Fallopian tube (tissue), 1 donor: ENCODE measurements around a stretch of chr10.

DNA sequence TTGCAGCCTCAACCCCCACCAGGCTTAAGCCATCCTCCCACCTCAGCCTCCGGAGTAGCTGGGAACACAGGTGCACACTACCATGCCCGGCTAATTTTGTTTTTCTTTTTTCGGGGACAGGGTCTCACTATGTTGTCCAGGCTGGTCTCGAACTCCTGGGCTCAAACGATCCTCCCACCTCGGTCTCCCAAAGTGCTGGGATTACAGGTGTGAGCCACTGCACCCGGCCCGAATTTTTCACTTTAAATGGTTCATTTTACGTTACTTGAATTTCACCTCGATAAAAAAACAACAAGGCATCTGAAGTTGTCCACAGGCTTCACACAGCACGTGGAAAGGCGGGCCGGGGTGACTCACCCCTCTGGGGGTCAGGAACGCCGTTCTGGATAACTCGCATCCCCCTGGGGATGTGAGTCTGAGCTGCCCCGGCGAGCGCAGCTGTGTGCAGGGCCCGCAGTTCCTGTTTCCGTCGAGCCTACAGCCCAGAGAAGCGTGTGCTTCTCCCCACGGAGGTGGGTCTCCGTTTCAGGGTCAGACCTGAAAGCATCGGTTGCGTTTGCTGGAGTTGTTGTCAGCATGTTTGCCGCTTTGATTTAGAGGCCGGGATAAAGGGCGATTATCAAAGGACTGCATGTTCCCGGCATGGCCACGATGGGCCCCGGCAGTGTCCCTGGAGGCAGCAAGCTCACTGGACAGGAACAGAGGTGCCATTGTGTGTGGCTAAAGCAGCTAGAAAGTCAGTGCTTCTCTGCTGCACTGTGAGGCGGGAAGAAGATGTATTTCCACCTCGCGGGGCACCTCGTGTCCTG lies 27.0 kb upstream of the GDI2 start:
- PRO-cap = no peak

DNA sequence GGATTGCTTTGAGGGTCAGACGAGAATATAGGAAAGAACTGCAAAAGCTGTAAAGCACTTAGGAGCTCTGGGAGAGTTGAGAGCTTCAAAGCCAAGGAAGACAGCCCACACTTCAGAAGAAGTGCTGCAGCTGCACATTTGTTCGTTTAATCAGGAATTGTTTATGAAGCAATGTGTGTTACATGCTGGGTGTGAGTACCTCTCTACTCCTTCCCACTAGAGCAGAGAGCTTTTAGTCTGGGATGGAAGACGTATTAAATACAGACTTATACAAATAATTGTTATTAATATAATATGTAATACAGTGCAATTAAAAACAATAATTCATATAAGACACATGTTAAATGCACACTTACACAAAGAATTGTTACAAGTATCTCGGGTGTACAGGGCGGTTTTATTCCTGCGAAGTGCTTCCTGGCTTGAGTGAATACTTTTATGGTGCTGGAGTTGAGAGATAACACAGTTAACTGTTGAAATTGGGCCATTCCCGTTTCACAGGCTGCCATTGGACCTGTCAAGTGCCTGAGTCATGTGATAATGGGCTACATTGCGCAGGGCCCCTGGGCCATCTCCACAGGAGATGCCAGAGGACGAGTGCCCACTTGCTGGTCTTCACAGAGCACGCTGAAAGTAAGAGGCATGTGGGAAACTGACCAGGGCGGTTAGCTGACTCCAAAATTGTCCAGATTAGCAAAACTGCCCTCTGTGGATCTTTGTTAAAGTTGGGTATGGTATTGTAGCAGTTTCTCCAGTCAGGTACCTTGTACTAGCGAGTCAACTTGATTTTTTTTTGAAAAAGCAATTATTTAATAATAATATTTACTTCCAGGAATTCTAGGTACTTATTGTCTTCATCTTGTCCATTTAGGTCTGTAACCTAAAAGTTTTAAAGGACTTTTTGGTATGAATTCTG lies 4.8 kb downstream of the FBH1 start:
- PRO-cap = no peak

DNA sequence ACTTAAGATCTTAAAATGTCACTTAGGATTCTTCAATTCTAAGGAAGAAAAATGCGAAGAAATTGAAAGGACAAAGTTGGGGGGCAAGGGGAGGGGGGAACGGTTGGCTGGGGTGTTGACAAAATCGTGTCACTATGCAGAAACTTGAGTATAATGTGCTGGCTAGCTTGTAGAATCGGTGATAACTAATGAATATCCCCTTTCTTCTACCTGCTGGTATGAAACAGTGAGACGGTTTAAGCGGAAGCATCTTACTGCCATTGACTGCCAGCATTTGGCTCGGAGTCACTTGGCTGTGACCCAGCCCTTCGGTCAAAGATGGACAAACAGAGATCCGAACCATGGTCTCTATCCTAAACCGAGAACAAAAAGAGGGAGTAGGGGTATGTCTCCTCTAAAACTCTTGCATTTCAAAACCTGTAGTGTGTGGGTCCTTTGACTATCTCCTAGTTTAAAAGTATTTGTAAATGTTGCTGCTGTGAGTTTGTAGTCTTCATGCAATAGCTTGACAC lies 12.8 kb downstream of the FBH1 start:
- PRO-cap = no peak

DNA sequence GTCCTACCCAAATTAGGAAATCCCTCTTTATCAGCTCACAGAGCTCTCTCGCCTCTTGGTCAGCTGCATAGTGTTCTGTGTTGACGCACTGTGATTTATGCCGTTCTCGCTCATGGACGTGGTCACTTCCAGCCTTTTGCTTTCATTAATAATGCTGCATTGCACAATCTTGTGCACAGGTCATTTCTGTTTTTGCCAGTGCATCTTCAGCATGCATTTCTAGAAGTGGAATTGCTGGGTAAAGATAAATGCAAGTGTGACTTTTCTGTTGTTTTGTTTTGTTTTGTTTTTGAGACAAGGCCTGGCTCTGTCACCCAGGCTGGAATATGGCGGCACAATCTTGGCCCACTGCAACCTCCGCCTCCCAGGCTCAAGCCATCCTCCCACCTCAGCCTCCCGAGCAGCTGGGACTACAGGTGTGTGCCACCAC lies 42.4 kb downstream of the FBH1 start:
- PRO-cap = no peak

DNA sequence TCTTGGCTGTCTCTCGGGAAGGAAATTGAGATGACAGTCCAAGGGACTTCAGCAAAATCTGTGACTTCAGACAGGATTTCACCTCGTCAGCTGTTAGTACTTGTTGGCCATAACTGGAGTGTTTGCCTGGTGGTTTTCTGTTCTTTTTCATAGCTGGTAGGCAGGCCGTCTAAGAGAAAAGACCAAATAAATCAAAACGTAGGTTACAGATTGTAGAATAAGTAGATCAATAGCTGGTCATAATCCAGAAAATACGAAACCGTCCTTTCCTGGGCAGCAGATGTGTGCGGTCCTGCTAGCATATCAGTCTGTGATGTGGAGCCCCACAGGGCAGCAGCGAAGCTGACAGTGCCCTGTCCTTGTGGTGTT lies 41.9 kb downstream of the IL15RA start:
- PRO-cap = no peak

DNA sequence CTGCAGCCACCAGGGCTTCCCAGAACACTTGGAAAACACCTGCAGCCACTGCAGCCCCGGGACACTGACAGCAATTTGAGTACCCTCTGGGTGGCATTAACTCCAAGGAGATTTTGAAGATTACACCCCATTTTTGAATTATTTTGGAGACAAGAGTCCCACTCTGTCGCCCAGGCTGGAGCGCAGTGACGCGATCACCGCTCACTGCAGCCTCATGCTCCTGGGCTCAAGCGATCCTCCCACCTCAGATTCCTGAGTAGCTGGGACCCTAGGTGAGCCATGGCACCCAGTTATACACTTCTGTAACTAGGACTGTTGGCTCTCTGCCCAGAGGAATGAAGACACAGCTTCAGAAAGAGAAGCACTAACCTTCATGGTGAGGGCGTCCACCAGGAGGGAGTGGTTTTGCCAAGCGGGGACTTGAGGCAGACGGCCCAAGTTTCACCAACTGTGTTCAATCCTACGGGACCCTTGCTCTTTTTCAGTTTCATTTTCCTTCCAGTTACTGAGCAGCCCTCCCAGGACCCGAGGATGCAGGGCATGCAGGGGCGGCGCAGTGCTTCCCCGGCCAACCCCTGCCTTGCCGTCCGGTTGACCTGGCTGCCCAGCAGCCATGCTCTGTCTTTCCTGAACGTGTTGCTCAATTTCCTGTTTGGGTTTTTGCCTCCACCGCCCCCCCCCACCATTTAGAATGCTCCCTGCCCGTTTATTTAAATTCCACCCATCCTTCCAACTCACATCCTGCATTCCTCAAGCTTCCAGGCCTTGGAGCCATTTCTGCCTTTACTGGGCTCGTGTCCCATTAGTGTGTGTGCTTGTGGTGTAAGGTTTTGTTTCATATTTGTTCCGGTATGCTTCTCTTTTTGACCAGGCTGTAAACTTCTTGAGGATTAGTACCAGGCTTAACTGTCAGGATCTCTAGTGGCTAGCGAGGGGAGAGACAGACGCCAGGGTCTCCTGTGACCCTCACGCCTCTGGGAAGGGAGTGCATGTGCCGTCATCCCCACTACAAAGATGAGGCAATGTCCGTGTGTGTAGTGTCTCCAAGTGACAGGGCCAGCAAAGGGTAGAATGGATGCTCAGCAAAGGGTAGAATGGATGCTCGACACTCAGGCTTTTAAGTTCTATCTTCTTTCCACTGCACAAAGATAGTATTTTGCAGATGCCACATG lies 31.7 kb downstream of the IL15RA start:
- PRO-cap = bidirectional peak, plus-strand start at position 713 of the sequence, minus-strand start at position 620 of the sequence

- PRO-cap = unidirectional peak, plus-strand start at chr10:6057734
These were observed 4.7 kb downstream of the IL2RA start for GRCh38 chr10:6057522-6057821.

- PRO-cap = no peak
These were observed 17.1 kb downstream of the RBM17 start for GRCh38 chr10:6105829-6106488.

DNA sequence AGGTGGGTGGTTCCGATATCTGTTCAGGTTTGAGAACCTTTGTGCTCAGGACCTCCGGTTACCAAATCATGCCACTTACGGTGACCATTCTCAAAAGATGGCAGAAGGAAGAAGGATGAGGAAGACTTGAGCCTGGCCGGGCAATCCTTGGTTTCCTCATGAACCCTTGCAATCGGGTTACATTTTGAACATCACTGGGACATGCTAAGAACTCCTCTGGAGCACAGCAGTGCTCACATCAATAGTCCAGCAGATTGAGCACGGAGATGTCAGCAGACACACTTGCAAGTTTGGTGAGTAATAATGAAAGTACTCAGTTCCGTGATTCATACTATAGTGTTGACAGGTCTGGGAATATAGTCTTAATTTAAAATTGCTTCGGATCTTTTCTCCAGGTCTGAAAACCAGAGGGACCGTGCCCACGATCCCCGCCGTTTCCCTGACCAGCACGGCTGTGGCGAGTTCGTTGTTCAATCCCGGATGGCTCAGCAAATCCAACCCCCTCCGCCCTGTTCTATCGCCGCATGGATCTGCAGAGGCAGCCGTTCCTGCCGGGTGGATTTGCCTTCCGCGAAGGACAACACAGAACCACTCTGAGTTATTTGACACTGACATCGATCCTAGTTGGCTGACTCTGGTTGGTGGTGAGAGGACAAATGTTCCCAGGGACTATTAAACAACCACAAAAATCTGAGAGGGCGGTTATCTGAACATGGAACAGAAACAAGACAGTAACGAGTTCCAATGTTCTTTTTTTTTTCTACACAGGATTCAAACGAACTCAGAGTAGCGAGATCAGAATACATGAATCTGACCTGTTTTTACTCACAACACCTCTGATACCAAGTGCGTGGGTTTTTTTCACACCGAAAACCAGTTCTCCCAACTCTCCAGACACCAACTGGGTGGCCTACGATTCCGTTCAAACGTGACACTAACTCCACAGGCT lies 52.5 kb downstream of the RBM17 start:
- PRO-cap = no peak

DNA sequence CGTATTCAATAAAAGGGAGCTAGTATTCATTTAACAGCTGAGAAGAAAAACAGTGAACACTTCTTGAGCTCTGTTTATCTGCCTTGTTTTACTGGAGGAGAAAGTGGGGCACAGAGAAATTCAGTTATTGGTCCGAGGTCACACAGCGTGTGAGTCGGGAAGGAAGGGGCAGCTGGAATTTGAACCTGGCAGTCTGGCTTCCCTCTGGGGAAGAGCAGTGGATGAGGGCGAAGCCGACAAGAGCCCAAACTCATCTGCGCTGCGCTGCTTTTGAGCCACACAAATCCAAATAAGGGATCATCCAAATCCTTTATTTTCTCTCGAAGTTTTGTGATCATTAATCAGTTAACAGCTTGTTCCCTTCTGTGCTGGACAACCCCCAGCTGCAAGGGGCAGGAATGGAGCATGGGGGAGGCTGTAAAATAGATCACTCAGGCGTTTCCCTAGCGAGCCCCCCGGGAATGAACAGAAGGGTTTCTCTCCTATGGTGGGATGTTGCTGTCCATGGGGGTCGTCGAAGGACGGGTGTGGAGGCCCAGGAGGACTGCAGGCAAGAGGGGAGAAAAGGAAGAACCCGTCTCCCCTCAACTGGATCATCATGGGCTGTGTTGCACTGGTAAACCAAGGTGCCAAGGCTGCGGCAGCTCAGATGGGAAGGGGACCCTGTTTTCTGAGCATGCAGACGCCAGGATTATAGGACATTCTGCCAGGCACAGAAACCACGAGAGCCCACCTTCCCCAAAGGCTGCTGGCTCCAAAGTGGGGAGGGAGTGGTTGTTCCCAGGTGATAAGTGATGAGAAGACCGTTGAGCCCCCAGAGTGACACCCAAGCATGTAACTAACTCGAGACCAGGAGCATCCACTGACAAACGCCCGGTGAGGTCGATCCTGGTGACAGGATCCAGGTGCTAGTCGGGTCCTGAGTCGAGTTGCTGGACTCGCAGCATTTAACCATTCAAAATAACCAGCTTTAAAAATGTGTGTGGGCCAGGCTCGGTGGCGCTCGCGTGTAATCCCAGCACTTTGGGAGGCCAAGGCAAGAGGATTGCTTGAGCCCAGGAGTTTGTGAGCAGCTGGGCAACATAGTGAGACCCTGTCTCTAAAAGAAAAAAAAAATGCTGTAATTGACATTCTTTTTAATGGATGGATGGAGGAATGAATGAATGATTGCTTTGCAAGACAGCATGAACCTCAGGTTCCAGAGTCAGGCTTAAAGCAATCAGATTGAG lies 23.2 kb upstream of the PFKFB3 start:
- PRO-cap = no peak

GRCh38 chr10:6195232-6195789 lies 7.4 kb upstream of the PFKFB3 start:
- PRO-cap = no peak

DNA sequence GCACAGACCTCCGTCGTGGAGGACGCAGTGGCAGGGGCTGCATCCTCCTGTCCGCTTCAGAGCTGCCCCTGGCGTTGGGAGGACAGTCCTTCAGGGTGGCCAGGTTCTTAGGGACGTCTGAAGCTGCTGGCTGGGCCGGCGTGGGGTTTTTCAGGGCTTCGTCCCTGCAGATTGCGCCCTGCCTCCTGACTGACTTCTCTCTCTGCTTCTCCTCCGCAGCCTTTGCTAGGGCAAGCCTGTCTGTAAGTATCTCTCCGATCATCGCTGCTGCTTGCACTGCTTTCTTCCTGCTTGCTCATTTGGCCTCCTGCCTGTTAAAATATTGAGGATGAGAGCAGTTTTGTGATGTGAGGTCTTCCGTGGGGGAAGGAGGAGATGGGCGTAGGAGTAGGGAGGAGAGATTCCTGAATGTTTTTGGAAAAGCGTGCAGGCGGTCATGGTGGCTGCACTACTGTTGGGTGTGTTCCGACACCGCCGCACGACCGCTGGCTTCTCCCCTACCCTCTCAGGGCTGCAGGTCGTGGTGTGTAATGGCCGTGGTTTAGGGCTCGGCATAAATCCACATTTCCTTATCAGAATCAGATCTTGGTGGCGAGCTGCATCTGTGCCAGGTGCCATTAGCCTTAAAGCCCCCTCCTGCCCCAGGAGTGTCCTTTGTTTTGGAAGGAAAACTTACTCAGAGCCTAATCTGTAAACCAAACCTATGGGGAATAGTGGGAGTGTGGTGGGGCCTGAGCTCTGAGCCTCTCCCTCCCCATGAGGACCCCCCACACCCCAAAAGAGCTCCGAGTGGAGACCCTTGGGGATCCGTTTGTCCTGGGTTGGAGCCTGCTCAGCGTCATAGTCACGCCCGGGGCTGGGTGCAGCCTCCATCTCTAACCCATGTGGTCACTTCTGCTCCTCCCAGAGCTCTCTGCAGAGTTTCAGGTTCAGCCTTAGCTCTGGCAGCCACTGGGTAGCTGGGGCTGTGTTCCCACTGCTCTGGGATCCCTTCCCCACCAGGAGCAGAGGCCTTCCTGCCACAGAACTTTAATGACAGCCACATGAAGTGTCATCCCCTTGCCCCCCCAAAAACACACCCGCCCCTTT lies 25.6 kb downstream of the PFKFB3 start:
- PRO-cap = bidirectional peak, plus-strand start at position 419 of the sequence, minus-strand start at position 316 of the sequence

GRCh38 chr10:6254288-6254487 lies 51.5 kb downstream of the PFKFB3 start:
- PRO-cap = no peak

- PRO-cap = no peak
These were observed 67.6 kb downstream of the PFKFB3 start for GRCh38 chr10:6270224-6270906.

DNA sequence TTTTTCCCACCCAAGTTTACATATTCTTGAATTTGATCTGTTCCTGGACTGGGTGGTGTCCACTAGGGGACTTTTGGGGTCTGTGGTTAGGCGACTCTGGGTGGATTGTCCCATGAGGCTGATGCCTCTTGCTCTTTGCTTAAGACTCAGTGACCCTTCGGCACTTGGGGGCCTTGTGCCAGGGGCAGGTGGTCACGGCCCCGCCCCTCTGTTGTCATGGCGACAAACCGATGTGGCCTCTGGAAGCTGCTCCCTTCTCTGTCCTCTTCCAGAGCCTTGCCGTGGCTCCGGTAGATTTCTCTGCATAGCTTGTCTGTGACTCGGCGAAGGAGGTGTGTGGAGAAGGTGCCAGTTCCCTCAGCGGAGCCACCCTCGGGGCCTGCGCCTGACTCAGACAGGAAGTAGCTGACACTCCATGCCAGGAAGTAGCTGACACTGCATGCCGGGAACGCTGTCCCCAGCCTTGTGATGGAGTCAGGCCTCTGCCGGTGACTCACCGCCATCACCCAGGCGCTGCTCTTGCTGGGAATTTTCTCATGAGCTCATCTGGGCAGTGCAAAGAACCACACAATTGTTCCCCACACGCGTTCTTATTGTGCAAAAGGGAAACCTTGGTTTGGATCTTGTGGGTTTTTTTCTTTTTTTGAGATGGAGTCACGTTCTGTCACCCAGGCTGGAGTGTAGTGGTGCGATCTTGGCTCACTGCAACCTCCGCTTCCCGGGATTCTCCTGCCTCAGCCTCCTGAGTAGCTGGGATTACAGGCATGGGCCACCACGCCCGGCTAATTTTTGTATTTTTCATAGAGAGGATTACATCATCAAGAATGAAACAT lies 72.5 kb downstream of the PFKFB3 start:
- PRO-cap = bidirectional peak, plus-strand start at position 473 of the sequence, minus-strand start at position 396 of the sequence

DNA sequence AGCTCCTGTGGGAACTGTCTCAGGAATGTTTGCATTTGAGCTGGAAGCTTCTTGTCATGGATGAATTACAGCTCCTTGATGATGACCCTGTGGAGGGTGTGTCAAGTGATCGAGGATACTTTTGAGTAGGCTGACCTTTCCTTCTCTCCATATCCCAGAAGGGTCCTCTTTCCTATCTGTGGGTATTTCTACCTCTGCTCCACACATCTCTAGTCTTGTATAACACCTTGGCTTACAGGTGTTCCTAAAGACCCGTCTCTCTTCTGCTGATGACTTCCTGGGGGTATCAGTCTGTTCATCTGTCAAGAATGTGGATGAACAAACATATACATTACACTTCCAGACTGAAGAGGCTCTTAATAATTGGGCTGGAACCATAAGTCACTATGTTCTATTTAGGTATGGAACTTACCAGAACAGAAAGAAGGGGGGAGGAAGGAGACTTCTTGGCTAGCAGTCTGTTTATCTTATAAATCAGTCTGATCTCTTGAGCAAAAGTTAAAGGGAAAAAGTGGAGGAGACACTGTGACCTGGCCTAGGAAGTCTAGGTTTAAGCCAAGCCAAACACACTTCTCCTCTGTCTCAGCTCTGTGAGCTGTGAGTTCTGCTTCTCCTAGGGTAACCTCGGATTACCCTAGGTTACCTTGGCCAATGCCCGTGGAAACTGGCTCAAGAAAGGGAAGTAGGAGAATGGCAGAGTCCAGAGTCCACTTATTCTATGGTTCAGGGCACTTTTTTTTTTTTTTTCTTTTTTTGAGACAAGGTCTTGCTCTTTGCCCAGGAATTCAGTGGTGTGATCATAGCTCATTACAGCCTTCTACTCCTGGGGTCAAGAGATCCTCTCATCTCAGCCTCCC lies 95.1 kb downstream of the PFKFB3 start:
- PRO-cap = no peak

DNA sequence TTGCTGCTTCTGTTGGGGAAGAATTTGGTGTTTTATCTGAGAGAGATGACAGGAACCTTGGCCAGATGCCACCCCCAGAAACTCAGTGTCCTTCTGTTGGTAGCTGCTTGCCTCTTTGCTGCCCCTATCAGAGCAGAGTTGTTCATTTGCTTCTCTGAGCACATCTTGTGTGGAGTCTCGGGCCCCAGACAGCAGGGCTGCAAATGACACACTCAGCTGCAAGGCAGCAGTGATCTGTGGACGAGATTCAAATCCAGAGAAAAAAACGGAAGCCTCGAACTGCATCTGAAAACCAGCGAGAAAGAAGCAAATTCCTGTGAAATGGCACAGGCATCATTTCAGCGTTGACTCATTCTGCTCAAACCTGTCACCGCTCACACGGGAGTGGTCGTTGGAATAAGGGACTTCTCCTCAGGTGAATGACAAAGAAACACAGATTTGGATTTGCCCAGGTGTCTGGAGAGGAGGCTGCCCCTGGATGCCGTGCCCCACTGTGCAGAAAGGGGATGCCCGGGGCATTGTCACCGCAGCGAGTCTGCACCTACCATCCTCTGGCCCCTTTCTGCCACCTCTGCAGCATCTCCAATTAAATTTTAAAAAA lies 144.7 kb downstream of the PFKFB3 start:
- PRO-cap = no peak

GRCh38 chr10:6557970-6558640 lies 22.0 kb downstream of the PRKCQ start:
- PRO-cap = no peak

GRCh38 chr10:6593091-6593752 lies 13.1 kb upstream of the PRKCQ start:
- PRO-cap = no peak

GRCh38 chr10:7186416-7187090 lies 224.3 kb downstream of the SFMBT2 start:
- PRO-cap = no peak